SJCRH30 (cell line): ENCODE data around the gene MED10.

- RAMPAGE, long total RNA, result no peak
Measured at GRCh38 chr5:1709557-1710344, 89.9 kb downstream of the MRPL36 start.

GRCh38 chr5:1746416-1747193, 53.0 kb downstream of the MRPL36 start:
- RAMPAGE, long total RNA, result no peak

DNA sequence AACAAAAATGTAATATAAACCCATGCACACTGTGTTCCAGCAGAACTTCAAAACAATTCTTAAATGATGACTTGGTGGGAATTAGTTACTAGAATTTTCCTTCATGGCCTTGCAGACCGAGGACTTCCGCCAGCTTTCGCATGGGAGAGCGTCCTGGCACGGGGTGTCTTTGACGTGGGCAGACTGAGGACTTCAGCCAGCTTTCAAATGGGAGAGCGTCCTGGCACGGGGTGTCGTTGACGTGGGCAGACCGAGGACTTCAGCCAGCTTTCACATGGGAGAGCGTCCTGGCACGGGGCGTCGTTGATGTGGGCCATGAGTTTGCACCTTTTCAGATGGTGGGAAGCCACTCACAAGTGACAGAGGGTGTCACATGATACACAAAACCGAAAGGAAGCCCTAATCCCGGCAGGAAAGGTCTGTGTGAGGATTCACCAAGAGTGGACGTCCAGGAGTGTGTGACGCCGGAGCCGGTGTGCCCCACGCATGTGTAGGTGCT, 211.3 kb upstream of the IRX4 start:
- RAMPAGE, long total RNA, result no peak

DNA sequence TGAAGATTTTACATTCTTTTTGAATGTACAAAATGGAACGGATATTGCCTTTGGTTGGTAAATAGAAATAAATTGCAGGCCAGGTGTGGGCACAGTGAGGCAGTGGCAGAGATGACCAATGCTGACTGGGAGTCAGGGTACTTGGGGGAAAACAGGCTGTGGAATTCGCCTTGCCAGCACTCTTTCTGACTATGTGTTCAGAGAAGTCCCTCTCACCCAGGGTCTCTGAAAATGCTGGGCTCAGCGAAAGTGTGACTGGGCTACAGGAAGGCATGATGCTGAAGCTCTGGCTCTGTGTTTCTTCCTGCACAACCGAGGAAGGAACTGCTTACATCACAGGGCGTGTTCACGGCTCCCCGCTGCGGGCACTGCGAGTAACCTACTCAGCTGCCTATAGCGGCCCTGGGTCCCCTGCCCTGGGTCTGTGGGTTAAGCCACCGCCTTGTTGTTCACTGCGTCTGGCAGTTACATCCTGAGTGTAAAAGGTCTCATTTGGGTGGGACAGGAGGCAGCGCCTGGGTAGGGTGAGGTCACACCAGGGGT, 222.4 kb upstream of the IRX4 start:
- RAMPAGE, long total RNA, result no peak

DNA sequence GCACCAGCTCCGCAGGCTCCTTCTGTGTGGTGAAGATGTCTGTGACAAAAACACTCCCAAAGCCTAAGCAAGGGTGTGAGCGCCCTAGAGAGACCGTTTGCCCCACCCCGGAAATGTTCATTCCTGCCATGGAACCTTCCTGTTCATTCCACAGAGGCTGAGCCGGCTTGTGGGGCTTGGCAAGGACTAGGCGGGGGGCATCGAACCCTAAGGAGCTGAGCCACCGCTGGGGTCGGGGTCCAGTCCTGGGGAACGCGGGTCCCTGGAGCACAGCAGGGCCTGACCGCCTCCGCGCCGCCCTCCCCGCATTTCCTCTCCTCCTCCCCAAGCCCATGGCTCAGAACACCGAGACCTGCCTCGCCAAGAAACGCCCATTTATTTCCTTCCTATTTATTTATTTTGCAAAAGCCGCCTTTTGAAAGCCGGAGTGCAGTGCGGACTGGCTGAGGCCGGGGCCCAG, 228.8 kb upstream of the IRX4 start:
- RAMPAGE, long total RNA, result no peak

GRCh38 chr5:2780191-2781360, 29.1 kb upstream of the IRX2 start:
- RAMPAGE, long total RNA, result no peak

- RAMPAGE, long total RNA, result no peak
Measured at GRCh38 chr5:3310852-3311466, 284.7 kb upstream of the IRX1 start.

GRCh38 chr5:3597128-3597676, 1.6 kb downstream of the IRX1 start:
- RAMPAGE, long total RNA, result no peak

GRCh38 chr5:4196685-4197230, 601.1 kb downstream of the IRX1 start:
- RAMPAGE, long total RNA, result no peak

GRCh38 chr5:4615346-4615704, 524.8 kb upstream of the ADAMTS16 start:
- RAMPAGE, long total RNA, result no peak

GRCh38 chr5:5351231-5351900, 71.1 kb upstream of the ICE1 start:
- RAMPAGE, long total RNA, result no peak

DNA sequence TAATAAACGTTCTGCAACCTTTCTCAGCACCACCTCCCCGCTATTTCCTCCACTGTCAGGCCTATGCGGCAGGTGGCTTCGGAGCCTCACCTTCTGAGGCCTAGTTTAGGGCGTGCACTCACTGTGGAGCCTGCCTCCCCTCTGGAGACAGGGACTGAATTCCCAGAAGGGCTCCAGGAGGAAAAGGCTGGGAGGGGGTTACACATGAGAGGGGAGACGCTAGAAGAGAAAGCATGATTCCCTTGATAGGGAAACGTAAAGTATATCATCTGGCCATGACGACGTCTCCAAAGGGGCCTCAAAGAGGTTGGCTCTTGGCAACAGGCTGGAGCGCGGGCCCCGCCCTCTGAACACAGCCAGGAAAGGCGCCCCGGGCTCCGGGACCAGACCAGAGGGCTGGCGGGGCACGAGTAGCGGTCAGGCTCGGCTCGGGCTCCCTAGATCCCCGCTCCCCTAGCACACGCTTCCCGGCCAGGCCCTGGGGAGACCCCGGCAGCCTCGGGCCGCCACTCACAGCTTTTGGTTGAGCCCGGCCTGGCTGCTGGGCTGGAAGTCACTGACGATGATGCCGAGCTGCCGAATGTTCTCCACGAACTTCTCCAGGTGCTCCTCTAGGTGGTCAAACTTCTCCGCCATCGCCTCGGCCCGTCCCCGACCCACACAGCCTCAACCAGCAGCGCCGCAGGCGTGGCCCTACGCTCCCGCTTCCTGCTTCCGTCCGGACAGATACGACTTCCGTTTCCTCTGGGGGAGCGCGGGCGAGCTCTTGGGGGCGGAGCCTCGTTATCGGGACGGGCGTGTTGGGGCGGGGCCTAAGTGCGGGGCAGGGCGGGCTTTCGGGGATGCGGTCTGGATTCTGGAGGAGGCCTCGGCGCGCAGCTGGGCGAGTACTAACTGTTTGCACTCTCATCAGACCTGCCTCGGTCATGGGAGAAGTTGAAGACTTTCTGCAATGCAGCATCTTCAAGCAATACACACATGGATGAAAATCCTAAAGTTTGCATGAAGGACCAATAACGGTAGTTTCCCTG, at the start of gene MED10:
Gene MED10, minus strand, starts transcription at position 700 of the 1,031 bp plus-strand sequence.
- RAMPAGE, long total RNA, result start-site peak on the minus strand centred at position 686 of the sequence, 49 bp wide, 206 and 9 reads in 2 replicates

- RAMPAGE, long total RNA, result no peak
Measured at GRCh38 chr5:6585145-6585596, 47.7 kb downstream of the NSUN2 start.

DNA sequence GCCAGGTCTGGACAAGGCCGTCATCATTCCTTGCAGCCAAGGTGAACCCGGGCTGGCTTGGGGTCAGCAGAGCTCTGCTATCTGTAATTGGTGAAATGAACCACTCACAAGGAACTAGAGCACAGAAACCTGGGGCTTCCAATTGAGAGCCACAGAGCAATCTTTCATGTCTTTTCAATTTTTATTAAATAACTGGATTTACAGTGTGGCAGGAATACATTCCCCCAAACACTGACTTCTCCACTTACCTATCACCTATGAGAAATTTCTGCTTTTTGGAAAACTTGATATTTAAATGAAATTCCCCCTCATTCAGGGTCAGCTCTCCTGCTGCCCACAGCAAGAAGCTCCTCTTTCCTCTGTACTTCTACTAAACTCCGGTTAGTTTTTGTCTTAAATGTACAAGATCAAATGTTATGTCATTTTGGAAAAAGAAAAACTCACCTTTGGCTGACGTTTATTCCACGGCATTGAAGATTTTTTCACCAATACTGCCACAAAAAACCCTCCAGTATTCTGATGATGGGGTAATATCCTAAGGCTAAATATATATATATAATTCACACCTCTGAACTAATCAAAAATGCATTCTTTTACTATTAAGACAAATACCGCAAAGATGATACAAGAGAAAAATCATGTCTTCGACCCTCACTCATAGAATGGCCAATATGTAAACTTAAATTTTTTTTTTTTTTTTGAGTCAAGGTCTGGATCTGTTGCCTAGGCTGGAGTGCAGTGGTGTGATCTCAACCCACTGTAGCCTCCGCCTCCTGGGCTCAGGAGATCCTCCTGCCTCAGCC, 23.3 kb downstream of the NSUN2 start:
- RAMPAGE, long total RNA, result no peak

DNA sequence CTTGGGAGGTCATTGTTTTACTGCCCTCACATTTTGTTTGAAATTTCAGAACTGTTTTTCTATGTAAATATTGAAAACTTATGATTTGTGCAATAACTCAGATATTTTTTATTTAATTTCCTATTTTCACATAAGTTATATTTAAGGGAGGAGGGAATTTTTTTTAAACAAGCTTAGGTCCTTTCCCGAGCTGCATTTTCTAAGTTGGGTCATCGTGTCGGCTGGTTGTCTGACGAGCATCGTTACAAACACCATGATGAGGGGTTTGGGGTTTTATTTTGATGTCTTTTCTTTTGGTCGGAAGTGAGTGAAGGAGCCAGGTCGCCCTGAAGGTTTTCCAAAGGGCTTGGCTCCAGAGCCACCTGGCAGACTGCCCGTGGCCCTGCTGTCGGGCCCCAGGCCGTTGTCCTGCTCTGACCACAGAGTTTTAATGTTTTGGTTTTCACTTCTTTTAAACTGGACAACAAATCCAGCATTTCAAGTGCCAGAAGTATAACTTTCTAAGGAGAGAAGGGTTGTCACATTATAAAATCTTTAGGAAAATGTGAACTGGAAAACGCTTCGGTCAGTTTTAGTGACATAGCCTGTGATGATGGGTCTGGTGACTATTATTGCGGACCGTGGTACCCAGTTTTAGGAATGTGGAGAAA, 42.2 kb downstream of the TENT4A start:
- RAMPAGE, long total RNA, result no peak

- RAMPAGE, long total RNA, result no peak
Measured at GRCh38 chr5:7397024-7397590, 1.2 kb downstream of the ADCY2 start.

DNA sequence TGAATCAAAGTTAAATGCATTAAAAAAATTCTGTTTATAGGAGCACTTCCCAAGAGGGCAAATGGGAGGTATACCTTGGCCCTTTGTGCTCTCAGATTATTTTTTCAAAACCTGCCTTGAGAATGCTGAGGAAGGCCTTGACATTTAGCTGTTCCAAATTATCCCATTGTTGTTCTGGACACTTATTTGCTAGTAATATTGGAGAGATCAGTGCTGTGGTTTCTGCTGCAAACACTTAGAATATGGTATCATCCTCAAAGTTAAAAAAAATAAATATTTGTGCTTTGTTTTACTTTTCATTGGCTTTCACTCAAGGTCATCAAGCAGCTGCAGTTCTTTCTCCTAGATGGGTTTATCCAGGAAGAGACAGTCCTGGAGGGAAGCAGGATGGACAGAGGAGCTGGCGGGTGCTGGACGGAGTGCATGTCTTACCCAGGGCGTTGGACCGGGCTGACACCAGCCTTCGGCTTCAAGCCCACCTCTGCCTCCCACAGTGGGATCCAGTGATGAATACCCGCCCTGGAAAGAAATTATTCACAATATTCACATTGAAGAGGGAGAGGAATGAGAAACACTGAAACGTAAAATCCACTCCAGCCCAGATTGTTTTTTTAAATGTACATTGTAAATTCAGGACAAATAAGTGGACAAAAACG, 193.6 kb downstream of the MTRR start:
- RAMPAGE, long total RNA, result no peak

GRCh38 chr5:9337977-9338381, 207.9 kb downstream of the SEMA5A start:
- RAMPAGE, long total RNA, result no peak

- RAMPAGE, long total RNA, result no peak
Measured at GRCh38 chr5:10016412-10016887, 233.2 kb downstream of the ATPSCKMT start.

- RAMPAGE, long total RNA, result no peak
Measured at GRCh38 chr5:10198480-10198969, 51.2 kb downstream of the ATPSCKMT start.